ENCODE results near the gene GDF7.

GRCh38 chr2:19859934-19860561 lies 41.7 kb downstream of the TTC32 start:
- PRO-cap: no peak

DNA sequence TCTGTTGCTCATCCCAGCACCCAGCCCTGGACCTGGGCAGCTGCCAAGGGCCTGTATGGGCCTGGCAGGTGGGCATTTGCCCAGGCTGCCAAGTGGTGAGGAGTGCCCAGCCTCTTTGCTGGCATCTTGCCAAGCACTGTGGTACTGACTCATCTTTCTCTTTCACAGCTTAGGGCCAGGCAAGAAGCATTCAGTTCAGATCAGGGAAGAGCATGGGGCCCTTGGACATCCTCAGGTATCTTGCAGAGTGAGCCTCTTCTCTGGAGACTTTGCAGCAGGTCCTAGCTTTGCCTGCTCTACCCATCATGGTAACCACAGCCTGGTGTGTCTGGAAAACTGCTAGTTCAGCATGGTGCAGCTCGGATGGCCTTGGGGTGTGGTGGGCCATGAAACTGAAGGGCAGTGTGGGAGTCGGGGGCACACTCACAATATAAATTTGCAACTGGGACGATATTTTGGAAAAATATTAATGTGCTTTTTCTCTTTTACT lies 15.0 kb upstream of the LAPTM4A start:
- PRO-cap: no peak

DNA sequence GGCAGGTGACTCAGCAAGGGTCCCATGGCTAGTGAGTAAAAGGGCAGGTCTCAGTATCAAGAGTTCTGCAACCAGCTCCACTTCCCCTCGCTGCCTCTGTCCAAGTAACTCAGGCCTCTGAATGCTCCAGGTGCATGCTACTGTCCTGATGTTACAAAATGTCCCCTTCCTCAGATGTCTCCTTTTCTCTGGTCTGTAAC lies 57.3 kb upstream of the LAPTM4A start:
- PRO-cap: no peak

- PRO-cap: no peak
These were observed 52.7 kb downstream of the SDC1 start for GRCh38 chr2:20172018-20172863.

DNA sequence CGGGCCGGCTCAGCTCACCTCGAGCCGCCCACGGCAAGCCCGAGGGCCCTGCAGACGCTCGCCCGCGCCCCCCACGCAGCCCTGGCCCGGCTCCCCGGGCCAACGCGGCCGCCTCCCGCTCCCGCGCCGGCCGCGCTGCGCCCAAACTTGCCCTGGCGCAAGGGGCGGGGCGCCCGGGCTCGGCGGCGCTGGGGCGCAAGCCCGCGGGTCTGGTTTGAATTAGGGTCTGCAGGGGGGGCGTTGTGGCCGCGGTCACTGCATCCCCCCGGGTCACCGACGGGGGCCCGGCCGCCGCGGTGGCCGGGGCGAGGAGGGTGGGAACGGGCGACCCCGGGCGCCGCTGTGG lies 784 bp downstream of the SDC1 start:
- PRO-cap: bidirectional peak, plus-strand start at position 160 of the sequence, minus-strand start at position 128 of the sequence

DNA sequence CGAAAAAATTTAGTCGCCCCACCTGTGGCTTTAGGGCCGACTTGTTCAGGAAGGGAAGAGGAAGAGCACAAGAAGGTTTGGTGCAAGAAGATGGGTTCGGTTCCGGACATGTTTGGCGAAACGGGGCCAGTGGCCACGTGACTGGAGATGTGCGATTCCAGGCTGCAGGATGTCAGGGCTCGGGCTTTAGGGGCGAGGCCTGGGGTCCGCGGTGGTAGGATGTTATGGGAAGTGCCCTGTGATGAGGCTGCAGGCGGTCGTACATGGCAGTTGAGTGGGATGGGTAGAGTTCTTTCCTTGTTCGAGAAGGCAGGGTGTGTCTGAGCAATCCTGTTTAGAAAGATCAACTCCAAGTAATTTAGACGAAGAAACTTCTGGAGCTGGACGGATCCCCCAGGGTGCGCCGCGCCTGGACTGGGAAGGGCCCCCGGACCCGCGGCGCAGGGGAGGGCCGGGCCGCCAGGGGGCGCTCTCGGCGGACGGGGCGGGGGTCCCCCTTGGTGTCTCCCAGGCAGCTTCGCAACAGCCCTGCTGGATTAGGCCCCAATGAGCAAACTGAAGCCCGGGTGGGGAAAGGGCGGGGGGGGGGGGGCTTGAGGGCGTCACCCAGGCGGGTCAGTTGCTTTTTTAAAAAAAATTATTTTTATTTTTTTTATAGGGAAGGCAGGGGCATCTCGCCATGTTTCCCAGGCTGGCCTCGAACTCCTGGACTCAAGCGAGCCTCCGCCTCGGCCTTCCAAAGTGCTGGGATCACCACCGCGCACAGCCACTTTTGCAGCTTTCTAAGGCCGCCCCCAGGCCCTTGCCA lies 17.2 kb upstream of the SDC1 start:
- PRO-cap: no peak

DNA sequence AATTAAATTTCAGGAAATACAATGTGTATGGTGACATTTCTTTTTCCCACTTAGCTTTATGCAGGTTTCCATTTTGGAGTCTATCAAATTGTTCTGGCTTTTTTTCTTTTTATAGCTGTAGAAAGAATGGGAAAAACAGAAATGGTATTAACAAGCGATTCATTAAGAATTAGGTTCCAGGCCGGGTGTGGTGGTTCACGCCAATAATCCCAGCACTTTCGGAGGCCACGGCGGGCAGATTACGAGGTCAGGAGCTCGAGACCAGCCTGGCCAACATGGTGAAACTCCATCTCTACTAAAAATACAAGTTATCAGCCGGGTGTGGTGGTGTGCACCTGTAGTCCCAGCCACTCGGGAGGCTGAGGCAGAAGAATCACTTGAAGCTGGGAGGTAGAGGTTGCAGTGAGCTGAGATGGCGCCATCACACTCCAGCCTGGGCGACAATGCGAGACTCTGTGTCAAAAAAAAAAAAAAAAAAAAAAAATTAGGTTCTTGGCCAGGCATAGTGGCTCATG lies 22.8 kb upstream of the SDC1 start:
- PRO-cap: no peak

DNA sequence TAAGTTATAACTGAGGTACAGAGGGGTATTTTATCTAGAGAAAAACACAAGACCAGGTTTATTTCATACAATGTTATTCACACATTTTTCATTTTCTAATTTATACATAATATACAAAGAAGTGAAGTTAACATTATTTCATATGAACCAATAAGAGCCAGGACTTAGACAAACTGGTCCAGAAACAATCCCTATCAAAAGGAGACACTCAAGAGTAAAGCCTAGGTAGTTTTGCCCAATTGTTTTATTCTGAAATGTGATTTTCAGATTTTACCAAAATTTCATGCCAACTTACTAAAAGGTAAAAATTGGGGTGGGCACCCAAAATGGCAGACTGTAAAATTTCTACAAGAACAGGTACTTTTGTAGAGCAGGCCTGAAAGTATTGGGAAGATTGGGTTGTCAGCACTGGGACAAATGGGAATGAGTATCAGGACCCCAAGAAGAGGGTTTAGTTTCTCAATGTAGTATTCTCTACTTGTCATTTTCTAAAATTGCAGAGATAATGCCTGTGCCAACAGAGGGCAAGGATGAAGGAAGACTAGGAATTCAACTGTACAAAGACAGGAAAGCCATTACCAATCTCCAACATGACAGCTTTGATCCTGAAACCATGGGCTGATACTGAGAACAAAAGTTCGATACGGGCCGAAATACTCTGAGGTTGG lies 23.9 kb upstream of the SDC1 start:
- PRO-cap: no peak

DNA sequence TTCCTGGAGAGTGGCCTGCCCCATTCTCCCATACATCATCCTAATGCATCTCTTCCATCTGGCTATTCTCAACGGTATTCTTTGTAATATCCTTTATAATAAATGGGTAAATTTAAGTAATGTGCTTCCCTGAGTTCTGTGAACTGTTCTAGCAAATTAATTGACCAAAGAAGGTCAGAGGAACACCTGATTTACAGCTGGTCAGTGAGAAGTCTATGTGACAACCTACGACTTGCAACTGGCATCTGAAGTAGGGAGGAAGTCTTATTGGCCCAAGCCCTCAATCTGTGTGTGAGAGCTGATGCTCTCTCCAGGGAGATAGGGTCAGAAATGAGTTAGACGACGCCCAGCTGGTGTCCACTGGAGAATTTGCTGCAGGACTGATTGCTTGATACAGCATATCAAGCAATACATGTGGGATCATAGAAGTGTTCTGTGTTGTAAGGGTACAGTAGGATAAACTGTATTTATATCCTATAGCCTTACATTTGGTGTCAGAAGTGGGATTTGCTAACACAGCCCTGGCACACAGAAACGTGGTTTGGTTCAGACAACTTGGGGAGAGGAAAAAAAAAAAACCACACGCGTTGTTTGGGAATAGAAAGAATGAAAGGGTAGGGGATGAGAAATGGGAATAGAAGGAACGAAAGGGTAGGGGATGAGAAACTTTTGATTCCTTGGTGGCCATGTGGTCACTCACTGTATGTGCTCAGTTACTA lies 19.9 kb downstream of the PUM2 start:
- PRO-cap: no peak

- PRO-cap: no peak
These were observed 3.5 kb downstream of the PUM2 start for GRCh38 chr2:20346916-20347675.

DNA sequence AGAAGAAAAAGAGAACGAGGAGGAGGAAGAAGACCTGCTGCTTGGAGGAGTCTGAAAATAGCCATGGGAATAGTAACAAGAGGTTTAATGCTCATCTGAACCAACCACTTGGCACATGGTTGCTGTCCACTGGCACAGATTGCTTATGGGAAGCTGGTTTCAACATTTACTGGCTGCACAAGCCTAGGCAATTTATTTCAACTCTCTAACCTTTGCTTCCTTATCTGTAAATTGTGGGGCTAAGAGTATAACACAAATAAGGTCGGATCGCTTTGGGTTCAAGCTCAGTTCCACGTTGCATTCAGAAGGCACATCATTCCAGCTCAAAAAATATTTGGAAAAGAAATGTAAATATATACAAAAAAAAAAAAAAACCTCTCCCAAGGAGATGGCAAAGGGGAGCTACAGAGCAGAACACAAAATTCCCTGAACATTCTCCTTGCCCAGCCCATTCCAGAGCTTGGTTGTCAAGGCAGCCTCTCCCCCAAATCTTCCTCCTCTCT lies 14.1 kb upstream of the RHOB start:
- PRO-cap: no peak

DNA sequence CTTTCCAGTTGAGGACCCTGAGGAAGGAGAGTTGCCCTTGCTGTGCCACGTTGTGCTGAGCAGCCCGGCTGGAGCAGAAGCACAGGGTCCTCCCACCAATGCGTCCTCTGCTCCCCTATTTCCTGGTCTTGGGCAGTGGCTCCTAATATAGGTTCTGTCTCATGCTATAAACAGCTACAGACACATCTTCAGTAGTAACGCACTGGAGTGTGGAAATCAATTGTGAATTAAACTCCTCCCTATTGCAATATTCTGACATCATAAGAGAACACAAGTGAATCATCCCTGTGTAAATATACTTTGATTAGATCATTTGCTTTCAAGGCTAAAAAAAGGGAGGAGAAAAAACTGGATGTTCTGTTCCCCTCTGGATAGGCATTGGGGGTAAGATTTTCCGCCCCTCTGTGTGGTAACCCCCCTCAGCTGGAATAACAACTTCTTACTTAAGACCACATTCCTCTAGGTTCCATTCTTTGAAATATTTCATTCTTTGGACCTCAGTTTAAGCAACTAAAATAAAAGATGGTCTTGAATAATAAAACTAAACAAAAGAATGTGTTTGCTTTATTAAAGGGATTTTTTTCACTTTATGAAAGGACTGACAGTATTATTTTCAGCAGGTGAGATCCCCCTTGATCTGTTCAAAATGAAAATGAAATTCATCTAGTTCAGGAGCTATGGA lies 8.3 kb upstream of the RHOB start:
- PRO-cap: bidirectional peak, plus-strand start at position 337 of the sequence, minus-strand start at position 117 of the sequence

DNA sequence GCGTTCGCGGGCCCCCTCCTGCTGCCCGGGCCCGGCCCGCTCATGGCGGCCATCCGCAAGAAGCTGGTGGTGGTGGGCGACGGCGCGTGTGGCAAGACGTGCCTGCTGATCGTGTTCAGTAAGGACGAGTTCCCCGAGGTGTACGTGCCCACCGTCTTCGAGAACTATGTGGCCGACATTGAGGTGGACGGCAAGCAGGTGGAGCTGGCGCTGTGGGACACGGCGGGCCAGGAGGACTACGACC lies 472 bp downstream of the RHOB start:
- PRO-cap: no peak

- PRO-cap: bidirectional peak, plus-strand start at chr2:20447878, minus-strand start at chr2:20447710; bidirectional peak, plus-strand start at chr2:20447955, minus-strand start at chr2:20447933
These were observed 751 bp downstream of the RHOB start for GRCh38 chr2:20447668-20447981.

DNA sequence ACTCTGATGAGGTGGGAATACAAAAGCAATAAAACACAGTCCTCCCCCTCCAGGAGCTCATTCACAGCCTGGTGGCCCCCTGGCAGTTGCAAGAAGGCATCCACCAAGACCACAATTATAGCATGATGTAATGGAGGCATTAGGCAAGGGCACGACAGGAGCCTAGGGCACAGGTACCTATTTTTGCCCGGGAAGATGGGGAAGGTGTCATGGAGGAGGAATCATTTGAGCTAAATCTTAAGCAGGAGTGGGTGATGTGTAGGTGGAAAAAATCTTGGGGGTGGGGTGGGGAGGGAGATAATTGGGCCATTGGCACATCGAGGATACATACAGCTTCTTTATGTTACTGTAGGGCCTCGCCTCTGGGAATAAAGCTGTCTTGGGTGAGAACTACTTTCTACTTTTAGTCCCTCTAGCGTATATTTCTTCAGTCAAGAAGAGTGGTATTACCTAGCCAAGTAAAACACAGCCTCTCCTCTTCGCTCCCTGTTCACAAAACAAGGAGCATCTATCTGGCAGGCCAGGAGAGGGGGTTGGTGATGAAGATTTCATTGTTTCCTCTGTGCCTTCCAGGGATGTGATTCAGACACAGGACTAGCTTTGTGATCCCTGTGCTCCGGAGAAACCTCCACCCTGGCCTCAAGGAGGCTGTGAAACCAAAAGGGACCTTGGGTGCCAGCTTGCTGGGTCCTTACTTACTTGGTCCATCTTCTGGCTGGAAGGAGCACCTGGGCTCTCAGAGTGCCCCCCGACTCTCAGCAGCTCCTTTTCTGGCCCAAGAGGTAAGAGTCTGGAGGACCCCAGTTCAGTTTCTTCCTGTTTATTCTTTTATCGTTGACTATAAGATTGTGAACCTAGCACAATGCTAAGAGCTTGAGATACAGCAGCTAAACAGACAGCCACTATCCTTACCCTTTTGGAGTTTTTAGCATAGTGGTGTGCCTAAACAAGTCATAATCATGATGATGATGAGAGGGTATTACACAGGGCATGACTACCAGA lies 5.6 kb downstream of the RHOB start:
- PRO-cap: no peak

DNA sequence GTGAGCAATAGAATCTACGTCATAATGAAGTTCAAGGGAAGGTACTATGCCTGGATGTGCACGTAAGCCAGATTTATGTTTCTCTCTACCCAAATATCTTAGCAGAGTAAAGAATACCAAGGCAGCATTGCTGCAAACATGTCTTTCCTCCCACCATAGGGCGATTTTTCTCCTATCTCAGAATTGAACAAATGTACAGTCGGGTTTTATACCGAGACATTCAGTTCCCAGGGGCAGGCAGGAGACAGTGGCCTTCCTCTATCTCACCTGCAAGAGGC lies 54.5 kb downstream of the RHOB start:
- PRO-cap: no peak

DNA sequence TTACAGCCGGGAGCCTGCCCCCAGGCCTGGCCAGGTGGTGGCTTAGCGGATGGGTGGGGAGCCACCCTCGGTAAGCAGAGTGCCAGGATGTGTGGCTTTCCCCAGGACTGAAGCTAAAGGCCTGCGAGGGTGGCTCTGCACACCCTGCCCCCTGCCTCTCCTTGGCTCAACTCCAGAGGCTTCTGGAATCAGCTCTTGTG lies 79.8 kb downstream of the RHOB start:
- PRO-cap: no peak

DNA sequence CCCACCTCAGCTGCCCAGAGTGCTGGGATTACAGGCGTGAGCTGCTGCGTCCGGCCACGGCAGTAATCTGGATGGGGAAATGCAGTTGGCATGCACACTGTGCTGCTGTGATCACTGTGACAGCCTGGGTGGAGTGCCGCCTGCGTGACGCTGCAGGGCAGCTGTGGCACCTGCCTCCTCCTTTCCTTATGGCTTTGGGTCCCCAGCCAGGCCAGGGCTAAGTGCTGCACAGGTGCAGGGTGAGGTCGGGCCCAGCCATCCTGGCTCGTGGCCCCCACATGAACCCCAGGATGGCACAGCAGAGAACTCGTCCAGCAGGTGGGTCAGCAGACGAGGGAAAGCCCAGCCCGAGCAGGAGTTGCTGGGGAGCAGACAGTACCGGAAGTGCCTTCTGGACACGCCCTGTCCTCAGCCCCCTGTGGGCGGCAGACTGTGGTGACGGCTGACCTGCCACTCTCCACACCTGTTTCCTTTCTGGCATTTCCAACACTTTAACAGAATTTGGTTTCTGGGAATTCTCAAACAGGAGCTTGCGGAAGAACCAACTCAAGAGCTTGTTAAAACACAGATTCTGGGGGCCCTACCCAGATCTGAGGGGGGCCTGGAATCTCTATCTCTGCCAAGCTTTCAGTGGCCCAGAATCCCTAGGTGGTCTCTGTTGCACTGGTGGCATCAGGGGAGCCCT lies 17.0 kb downstream of the HS1BP3 start:
- PRO-cap: bidirectional peak, plus-strand start at position 117 of the sequence, minus-strand start at position 69 of the sequence; bidirectional peak, plus-strand start at position 411 of the sequence, minus-strand start at position 342 of the sequence

GRCh38 chr2:20667085-20667874 lies at the start of gene GDF7:
TSS of gene GDF7 (plus strand) at chr2:20667144.
- PRO-cap: no peak

- PRO-cap: no peak
These were observed 66.0 kb downstream of the GDF7 start for GRCh38 chr2:20732937-20733398.